Aorta (tissue), 1 donor: ENCODE measurements around a stretch of chr6.

GRCh38 chr6:36844157-36844875, 5.1 kb upstream of the CPNE5 start:
- PRO-cap = no peak

GRCh38 chr6:36852774-36853171, 13.5 kb upstream of the CPNE5 start:
- PRO-cap = no peak

- PRO-cap = no peak
These were observed 3.0 kb downstream of the C6orf89 start for GRCh38 chr6:36888518-36889486.

GRCh38 chr6:36929430-36929939, 25.1 kb upstream of the PI16 start:
- PRO-cap = no peak

DNA sequence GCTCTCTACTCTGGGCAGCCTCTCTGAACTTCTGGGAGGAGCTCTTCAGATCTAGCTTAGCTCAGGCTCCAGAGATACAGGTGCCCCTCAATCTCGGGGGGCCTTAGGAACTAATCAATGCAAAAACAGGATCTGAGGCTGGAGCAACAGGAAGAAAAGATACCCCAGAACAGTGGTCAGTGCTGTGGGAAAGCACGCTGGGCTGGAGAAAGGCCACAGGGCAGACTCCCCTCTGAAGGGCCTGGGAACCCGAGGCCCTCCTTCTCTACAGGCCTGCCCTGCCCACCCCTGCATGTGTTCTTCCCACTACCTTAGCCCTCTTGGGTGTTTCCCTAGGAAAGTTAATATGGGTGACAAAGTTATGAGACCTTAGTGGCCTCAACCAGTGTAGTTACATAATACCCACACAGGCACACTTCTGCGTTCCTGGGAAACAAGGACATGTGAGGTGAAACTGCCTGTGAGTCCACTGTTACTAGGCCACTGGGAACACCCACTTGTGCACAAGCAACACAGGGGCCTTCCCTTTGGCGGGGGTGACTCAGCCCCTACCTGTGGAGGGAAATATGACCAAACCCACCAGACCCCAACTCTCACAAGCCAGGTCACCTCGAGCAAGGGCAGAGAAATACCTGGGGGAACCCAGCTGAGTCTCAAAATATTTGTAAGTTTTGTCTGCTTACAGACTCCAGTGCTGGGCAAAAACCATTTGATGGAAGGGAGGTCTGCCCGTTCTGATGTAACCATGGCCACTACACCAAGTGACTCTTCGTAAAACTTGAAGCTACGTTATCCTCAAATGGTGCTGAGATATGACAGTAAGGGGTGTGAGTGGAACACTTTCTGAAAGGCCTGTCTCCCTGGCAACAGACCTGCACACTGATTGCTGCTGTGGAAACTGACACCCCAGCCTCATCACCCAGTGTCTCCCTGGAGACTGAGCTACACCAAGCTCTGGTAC, 12.8 kb downstream of the PI16 start:
- PRO-cap = no peak

- PRO-cap = no peak
These were observed 15.6 kb downstream of the MTCH1 start for GRCh38 chr6:36970321-36970889.

DNA sequence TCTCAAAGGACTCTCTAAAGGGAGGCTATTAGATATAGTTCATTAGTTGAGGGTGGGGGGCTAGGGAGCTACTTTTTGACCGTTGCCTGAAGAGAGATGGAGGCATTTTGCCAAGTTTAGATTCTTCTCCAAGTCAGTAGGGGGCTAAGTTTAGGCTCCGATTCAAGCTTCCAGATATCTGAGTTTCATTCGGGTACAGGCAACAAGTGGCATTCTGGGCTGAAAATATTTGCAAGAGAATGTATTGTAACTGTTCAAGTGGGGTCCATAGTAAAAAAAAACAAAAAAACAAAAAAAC, 43.4 kb upstream of the PIM1 start:
- PRO-cap = no peak

GRCh38 chr6:37141059-37142277, 28.5 kb upstream of the PIM1 start:
- PRO-cap = no peak

DNA sequence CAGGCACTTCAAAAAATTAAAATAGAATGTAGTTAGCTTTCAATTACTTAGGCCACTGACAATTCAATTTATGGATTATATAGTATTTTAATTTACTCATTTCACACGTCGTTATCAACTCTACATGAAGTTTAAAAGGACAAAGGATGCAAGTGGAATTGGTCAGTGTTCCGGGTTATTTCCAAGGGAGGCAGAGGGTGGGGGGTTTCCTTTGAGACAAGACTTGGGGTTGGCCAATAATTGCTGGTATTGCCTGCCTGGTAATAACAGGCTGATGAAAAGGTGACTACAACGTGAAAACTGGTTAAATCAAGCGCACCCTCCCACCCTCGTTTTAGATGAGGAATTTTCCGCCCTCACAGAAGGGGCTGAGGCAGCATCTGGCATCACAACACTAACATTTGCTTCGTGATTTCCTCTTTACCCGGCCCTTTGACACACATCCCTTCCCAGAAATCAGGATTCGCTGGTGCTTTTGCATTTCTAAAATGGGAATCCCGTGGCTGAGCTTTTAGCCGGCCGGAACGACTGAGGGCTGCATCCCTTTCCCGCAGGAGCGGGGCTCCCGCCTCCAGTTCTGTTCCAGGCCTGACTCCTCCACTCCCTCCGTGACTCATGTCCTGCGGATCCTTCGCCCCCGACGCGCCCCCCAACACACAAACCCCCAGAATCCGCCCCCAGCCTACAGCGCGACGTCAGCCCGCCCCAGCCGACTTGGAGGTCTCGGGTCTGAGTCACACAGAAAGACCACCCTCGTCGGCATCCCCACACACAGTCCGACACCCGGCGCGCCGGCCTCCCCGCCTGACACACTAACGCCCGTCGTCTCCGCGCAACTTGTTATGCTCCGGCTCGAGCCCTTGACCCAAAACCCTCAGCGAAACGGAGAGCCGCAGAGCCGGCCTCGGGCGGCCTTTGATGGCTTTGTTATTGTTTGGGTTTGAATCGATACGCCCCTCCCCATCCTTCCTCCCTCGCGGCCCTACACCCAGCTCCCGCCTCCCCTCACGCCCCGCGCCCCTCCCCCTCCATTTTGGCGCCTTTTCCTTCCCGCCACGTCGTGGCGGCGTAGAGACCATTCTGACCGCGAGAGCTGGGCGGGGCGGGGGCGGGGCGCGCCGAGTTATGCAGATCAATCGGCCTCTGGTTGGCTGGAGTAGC, 793 bp upstream of the PIM1 start:
- PRO-cap = bidirectional peak, plus-strand start at position 574 of the sequence, minus-strand start at position 571 of the sequence; unidirectional peak, minus-strand start at position 814 of the sequence; unidirectional peak, minus-strand start at position 1,035 of the sequence; bidirectional peak, plus-strand start outside the sequence, minus-strand start at position 1,095 of the sequence

DNA sequence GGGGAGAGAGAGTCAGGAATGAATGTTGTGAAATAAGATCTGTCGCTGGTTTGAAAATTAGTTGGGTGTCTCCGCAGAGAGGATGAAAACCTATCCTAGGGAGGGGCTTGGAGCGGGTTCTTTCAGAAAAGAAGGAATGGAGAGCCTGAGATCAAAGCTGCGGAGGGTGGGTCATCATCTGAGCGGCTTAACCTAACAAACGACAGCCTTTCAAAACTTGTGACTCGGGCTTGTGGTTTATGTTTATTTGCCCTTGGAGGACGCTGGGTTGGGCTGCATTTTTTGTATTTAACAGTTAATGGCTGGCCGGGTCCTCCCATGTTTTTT, 2.0 kb downstream of the PIM1 start:
- PRO-cap = no peak

DNA sequence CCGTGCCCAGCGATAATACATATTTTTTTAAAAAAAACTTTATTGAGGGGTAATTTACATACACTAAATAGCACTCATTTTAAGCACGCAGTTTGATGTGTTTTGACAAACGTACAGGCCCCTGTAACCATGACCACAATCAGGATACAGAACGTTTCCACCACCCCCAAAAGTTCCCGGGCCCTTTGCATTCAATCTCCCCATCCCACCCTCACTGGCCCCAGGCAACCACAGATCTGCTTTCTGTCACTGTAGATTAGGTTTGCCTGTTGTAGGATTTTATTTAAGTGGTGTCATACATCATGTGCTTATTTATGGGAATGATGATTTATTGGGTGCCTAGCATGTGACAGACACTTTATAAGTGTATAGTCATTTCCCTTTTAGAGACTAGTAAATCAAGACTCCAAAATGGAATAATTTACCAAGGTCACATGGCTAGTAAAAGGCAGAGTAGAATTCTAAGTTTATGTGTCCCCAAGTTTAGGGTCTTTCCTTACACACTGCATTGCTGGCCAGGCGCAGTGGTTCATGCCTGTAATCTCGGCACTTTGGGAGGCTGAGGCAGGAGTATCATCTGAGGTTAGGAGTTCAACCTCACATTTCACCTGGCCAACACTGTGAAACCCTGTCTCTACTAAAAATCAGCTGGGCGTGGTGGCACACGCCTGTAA, 22.0 kb downstream of the PIM1 start:
- PRO-cap = no peak

- PRO-cap = no peak
These were observed 375 bp upstream of the TMEM217 start for GRCh38 chr6:37258300-37258737.

DNA sequence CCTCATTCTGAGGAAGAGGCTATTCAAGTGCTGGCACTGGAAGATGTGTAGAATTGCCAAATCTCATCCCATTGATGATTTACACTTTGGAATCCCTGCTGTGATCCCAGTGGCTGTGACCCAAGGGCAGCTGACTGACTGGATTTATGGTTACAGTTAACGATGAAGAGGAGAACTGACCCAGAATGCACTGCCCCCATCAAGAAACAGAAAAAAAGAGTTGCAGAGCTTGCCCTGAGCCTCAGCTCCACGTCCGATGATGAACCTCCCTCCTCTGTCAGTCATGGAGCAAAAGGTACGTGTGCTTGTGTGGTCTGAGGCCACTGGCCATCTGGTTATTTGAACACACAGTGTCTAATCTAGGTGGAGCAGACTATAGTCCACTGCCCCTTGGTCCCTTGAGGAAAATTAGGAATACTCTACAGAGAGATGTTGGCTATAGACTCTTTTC, 2.5 kb downstream of the CMTR1 start:
- PRO-cap = no peak

DNA sequence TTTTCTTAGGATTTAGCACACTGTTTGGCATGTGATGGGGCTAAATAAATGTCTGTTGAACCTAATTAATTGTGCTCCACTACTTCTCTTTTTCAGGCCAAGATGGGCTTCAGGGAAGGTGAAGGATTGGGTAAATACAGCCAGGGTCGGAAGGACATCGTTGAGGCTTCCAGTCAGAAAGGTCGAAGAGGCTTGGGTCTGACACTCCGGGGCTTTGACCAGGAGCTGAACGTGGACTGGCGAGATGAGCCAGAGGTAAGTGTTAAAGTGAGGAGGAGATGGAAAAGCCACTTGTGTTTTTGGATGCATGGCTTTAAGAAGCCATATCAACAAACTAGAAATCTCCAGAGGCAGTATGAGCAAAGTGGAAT, 13.2 kb downstream of the CMTR1 start:
- PRO-cap = no peak

DNA sequence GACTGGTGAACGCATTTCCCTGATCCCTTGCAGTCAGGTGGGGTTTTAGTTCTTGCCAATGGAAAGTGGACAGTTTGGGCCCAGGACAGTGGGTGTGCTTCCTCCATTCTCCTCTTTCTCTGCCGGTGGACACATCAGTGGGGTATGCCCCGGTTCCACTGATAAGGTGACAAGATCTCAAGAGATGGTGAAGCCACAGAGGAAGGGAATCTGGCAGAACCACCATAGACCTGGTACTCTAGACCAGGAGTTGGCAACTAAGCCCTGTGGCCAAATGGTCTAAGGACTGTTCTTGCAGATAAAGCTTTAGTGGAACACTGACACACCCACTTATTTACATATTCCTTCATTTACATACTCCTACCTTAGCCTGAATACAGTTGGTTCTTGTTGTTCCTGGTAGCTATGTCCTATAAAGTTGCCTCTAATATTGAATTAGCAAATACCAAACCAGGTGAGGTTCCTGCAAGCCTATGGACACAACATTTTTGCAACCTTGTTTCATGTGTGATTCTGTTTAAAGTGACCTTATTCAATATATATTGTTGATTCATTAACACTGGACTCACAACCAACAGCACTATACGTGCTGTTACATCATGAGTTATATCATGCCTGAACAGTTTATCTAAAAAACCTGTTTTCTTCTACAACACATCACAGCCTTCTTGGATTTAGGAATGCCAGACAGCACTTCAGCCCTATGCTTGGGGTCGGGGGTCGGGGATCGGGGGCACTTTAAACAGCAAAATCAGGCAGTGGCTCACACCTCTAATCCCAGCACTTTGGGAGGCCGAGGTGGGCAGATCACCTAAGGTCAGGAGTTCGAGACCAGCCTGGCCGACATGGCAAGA, 2.6 kb downstream of the CCDC167 start:
- PRO-cap = no peak

GRCh38 chr6:37535524-37536724, 36.2 kb upstream of the CCDC167 start:
- PRO-cap = no peak

GRCh38 chr6:37547398-37548333, 48.0 kb upstream of the CCDC167 start:
- PRO-cap = no peak

DNA sequence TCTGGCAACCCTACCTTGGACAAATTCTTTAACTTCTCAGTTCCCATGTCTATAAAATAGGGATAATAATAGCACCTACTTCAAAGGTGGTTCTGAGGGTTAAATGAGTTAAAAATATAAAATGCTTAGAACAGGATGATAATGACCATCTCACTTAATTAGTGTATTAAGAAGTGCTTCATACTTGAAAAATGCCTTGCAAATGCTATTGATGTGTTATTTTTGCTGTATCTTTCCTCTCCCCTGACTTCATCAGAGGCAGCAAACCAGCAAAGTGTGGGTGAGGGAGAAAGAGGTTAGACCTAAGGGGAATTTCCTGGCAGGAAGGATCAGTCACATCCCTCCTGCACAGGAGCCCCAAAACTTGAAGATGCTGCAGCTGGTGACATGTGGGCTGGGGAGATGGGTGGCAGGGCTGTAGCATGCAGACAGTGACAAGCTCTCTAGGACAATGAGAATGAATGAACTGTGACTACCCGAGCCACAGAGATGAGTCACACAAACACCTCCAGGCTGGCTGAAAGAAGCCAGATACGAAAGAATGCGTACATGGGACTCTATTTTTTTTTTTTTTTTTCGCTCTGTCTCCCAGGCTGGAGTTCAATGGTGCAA, 53.8 kb upstream of the CCDC167 start:
- PRO-cap = no peak

- PRO-cap = no peak
These were observed 28.2 kb upstream of the ZFAND3 start for GRCh38 chr6:37791055-37791956.

DNA sequence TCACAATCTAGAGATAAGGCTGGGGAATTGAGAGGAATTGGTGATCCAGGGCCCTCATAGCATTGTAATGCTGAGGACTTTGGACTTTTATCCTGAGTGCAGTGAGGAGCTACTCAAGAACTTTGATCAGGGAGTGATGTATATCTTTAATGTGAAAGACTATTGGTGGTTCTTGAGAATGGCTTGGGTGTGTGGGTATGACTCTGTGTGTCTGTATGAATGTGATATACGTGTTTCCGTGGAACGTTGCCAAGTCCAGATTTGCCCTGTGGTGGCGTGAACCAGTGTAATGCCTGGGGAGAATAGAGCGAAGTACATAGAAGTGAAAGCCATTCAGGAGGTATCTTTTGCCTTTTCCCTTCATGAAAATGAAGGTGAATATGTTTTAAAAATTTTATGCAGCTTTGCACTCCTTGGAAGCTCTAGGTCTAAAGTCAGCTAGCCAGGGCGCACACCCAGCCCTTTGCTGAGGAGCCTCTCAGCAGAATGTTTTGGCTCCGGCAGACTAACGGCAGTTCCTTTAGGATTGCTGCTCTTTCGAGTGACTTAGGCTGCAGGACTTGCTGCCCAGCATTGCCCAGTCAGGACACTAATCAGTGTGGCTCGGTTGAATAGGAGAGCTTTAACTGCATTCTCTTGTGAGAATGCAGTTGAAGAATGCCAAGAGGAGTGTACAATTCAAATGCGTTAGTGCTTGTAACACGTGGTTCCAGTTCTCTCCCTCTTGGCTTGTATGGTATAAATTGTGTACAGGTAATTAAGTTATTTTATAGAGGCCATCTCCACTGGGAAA, 3.6 kb downstream of the ZFAND3 start:
- PRO-cap = no peak